ENCODE measurements around a stretch of chr2.

DNA sequence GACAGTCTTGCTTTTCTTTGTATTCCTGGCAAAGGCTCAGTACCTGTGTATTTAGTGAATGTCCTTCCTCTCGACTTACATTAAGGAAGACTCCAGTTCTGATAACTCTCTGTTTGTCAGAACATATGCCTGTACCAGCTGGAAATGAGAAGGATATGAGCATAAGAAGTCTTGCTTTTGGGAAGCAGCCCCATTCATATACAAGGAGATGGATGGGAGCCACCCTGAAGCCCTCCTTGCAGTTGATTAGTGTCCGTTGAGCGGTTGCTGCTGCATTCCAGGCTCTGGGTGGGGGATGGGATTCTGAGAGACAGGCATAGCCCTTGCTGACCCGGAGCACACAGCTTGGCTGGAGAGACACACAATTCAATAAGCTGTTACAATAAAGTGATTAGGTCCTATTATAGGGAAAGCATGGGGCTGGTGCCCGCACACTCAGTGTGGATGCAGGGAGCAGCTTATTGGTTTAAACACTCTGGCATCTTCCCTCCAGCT is 59.9 kb downstream of the SH3BP4 start:
- RRBS: no CpG with 5 or more reads among the region's 5 CpGs

DNA sequence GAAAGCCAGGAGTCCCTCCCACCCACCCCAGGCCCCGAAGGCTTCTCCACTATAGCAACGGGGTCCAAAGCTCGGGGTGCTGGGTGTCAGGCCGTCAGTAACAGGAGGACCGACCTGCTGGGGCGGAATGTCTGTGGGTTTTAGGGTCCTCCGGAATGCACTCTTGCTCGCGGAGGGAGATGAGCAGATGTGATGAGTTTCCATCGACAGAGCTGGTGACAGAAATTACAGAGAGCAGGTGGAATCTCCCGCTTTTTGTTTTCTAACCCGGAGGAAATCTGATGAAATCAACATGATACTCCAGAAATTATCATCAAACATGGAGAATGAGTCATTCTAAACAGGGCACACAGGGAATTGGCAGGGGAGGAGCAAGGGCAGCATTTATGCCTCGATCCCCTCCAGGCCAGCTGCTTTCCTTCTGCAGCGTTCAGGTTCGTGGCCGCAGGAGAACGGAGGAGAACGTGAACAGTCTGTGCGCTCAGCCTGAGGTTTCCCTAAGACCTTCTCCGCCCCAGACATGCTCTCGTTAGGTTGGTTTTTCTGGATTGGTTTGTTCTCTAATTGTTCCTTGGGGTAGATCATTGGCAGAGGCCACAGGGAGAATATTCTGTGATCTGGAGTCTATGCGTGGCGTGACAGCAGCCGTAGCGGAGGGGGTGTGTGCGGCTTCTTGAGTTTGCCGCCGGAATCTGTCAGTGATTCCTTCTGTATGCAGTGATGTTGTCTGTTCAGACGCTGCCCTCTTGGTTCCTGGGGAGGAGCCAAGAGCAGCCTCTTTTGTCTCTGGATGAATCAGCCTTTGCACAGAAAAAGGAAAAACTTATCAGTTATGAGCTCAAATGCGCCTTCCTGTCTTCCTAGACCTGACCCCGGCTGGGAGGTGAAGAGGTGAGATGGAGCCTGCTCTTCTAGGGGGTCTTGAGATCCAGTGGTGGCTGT is 75.8 kb downstream of the SH3BP4 start:
- RRBS: no CpG with 5 or more reads among the region's 31 CpGs

DNA sequence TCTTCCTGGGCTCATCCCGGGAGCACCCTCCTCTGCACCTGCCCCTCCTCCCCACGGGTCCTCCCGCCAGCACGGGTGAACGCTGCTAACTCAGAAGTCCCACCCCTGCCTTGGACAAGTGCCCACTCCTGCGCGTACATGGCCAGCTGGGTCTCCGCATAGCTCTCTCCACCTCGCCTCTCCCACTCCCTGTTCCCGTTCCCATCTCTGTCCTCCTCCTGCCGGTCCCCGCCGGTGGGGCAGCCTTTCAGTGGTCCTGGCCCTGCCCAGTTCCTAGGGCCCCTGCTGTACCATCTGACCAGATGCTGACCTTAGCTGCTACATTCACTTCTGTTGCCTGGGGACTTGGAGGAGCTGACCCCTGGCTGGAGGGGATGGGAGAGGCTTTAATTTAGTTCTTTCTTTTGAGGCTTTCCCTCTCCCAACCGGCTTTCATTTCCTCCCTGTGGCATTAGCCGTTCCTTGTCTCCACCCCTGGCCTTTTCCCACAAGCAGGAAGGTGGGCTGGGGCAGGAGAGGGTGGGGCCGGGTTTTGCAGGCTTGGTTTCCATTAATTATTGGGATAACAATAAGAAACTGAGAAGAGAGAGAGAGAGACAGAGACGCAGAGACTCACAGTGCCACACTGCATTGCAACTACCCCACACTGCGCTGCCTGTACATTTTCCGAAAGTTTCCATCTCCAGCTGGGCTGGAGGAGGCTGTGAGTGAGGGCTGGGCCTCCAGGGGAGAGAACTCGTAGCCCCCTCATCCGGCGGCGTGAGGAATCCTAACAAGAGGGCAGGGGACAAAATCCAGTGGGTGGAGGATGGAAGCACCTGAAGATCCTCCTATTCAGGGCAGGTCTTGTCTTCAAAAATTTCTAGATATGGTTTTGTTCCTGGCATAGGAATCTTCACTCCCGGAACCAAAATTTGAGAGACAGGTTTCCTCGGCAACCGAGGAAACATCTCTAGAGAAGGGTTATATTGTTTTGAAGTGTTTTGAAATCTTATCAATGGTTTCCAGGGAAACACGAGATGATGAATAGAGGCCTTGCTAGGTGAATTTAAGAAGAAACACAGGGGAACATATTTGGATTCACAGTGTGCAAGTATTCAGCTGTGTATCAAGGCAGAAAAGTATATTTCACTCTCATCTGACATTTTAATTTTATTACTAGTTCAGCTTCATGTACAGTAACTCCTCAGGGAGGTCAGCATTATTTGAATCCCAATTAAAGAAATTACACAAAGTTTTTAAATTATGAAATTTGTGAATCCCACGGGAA is 136.5 kb downstream of the SH3BP4 start:
- RRBS: no CpG with 5 or more reads among the region's 28 CpGs

- RRBS: no CpG with 5 or more reads among the region's 15 CpGs
Measured at GRCh38 chr2:235592665-235593362, 99.0 kb downstream of the AGAP1 start.

DNA sequence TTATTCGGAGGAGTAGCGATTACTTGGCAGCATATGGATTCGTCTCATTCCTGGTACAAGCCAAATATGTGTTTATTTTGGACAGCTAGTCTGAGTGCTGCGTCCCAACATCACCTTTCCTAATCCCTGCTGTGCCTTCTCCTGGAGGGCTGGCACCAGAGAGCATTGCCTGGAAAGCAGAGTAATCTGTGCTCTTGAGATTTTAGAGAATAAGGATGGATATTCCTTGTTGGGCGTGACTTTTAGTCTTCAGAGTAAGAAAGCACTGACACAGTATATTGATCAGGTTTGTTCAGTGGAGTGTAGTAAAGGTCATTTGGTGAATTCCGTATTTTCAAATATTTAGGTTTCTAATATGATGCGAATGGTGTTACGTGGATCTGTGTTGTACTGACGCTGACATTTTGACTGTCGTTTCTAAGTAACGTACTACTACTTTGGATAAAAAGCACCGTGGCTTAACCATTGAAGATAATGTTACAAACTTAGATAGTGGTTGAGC is 185.8 kb downstream of the AGAP1 start:
- RRBS: no CpG with 5 or more reads among the region's 12 CpGs

- RRBS: no CpG with 5 or more reads among the region's 2 CpGs
Measured at GRCh38 chr2:235787517-235788017, 293.7 kb downstream of the AGAP1 start.

- RRBS: no CpG with 5 or more reads among the region's 12 CpGs
Measured at GRCh38 chr2:236078404-236079022, 89.7 kb downstream of the GBX2 start.

GRCh38 chr2:236236554-236236885 is 27.7 kb downstream of the ASB18 start:
- RRBS: no CpG with 5 or more reads among the region's 12 CpGs

- RRBS: no CpG with 5 or more reads among the region's 38 CpGs
Measured at GRCh38 chr2:236388999-236389875, 118.0 kb downstream of the IQCA1 start.

- RRBS: no CpG with 5 or more reads among the region's 6 CpGs
Measured at GRCh38 chr2:236536770-236537401, 29.6 kb upstream of the IQCA1 start.

DNA sequence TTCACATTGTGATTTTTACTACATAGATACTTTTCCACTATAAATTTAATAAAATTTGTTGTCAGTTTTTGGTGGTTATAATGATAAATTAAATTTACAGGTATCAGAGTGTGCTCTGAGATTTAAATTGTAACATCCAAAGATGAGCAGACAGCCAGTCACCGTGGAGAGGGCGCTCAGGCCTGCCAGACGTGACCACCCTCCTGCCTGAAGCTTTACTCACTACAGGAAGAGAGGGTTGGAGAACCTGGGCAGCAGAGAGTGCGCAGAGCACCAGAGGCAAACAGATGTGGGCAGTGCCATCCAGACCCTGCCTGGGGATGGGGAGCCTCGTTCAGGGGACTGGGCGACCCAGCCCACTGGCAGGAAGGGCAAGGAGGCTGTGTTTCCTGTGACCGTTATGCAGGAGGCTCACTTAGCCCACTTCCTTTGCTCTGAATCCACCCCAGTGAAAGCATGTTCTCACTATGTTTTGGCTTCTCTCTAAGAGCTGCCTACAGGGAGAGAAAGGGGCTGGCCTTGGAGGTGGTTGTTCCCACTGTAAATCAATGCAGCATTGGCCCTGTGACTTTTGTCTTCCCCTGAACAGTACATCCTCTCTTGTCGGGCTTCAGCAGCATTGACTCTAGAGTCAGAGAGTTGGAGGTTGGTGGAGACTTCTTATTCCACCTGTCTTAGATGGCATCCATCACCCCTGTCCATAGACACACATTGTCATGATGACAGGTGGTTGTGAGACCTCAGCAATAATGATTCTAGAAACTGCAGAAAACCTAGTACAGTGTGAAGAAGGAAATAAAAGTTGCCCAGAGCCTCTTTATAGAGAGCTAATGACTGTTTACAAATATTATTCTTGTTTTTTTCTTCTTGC is 23.0 kb upstream of the ACKR3 start:
- RRBS: no CpG with 5 or more reads among the region's 8 CpGs

- RRBS: 86% methylated on average over 2 of the region's 18 CpGs
Measured at GRCh38 chr2:236576630-236577436, 7.2 kb downstream of the ACKR3 start.

- RRBS: no CpG with 5 or more reads among the region's 5 CpGs
Measured at GRCh38 chr2:236753501-236754125, 184.0 kb downstream of the ACKR3 start.

DNA sequence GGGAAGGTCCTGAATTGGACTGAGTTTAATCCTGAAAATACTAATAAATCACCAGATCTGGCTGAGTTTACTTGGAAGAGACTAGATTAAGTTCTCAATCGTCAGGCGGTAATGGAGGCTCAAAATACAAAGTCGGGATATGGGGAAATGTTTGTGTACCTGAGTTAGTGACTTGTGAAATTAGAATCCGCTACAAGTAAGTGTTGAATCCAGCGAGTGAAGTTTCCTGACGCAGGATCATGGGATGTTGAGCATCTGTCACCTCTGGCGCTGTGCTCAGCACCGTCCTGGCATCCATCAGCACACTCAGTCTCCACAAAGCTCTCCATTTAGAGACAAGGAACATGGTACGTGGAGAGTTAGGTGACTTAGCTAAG is 251.1 kb downstream of the ACKR3 start:
- RRBS: no CpG with 5 or more reads among the region's 9 CpGs

DNA sequence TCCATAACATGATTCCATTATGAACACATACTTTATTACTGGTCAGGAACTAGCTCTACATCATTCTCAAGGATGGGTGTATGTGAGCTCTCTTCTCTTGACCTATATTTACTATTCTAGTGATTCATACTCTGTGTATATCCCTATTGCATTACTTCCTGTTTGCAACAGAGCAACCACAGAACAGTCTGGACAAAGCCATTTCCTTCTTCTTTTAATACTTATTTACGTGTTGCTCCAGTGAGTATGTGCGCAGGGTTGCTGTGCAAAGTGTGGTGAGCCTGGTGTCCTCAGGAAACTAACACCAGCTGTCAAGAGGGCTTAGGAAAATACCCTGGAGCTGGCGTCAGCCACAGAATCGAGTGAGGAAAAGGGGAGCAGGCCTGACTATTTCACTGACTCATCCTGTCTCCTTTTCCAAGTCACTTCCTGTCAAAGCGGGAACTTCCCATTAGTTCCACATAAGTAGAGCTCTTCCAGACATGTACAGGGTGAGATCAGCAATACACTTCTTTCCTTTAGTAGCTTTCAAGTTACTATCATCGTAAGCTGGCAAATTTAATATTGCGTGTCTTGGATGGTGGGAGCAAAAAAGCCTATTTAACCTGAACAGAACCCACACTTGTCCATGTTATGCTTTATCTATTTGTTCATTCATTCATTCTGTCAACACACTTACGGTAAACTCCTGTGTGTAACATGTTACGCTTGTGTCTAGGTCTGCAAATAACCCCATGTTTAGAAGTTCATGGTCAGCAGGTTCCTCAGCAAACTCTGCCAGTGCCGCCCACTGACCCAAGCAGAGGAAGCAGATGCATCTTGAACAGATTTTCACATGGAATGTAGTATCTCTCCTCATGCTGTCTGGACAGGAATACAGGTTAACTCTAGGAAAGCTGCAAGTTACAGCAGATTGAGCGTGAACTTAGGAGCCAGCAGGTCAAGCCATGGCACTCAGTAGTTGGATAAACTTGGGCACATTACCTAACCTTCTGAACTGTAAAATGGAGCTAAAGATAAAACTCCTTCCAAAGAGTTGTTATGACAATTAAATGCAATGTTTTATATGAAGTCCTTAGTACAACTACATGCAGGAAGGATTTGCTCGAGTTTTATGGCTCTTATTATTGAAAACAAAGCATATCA is 213.9 kb upstream of the COPS8 start:
- RRBS: no CpG with 5 or more reads among the region's 12 CpGs

DNA sequence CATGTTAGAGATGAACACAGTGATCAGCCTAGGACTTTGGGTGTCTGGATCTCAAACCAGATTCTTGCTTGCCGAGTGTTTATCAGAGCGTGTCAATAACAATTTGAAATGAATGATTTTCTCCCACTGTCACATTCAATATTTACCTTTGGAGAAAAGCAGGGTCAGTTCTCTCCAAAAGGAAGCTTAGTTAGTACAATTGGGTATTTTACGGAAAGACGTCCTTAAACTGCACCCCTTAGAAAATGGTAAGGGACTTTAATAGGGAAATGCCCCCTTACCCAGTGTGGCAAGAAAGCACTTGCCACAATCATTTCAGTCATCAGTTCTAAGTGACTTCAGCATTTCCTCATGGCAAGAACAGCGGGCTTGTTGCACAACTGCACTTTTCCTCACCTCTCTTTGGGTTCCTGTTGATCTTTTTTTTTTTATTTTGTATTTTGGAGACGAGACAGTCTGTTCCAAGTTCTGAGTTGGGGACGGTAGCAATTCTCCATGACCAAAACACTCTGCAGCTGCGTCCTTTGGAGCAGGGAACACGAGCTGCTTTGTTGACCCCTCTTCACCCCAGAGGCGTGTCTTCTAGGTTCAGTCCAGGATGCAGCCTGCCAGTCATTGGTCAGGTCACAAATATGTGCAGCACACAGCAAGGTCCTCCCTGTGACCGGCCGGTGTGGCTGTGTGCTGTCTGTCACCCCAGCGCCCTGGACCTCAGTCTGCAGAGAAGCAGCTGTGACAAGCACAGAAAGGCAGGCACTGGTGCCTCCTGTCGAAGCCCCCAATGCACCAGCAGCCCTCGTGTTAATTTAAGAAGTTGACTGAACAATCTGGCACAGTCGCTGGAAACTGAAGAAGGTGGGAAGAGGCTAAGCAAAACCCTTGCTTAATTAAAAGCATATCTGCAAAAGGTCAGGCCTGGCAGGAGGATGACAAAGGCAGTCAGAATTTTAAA is 97.0 kb upstream of the COPS8 start:
- RRBS: no CpG with 5 or more reads among the region's 16 CpGs

DNA sequence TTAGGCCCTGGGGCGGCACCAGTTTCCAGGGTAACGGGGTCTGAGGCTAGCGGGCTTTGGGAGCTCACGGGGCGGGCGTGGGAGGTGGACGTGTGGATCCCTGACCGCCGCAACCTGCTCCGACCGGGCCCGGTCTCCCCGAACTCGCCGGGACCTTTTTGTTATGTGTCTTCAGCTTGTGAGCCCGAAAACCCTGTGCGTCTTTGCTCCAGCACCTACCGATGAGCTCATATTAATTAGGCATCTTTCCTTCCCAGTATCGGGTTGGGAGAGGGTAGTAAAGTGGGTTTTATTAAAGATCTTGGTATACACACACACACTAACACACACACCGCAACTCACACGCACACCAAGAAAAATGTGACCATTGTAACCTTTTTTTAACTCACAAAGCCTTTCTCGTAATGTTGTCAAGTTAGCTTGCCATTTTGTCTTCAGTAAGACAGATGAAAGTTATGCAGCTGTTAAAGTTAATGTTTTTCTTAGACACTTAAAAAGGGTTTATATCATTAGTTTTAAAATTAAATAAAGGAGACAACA is 465 bp downstream of the COPS8 start:
- RRBS: no CpG with 5 or more reads among the region's 22 CpGs

- RRBS: no CpG with 5 or more reads among the region's 14 CpGs
Measured at GRCh38 chr2:237290325-237290838, 123.6 kb downstream of the COL6A3 start.

DNA sequence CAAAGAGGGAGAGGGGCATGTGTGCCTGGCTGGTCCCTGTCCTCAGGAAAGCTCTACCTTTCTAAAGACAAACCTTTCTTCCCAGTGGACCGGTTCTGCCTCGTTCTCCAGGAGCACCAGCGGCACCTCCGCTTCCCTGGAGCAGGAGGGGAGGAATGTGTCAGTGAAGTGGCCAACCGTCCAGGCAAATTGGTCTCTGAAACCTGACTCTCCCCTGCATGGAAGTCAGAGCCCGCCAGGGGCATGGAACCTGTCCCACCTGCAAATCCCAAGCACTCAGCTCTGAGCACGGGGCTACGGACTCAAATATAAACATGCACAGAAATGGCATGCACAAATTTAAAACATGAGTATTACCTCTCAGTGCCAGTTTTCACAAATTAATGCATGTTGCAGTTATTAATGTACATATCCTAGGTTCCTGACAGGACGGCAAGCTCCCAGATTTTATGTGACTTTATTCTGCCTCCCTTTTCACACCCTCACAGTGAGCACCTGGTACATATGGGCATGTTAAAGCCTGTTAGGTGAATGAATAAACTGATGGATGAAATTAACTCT is 62.8 kb downstream of the COL6A3 start:
- RRBS: no CpG with 5 or more reads among the region's 9 CpGs

DNA sequence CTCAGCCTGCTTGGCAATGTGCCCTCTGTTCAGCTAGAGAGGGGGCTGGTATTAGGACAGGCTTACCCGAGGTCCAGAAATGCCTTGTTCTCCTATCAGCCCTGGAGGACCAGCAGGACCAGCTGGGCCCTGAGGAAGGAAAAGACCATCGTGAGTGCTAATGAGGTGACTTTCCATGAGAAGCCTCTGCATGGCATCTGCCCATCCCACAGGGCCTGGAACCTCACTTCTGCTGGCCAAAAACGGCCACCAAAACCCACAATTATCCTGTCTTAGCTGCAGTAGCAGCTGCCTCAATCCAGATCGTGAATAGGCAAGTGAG is 61.5 kb downstream of the COL6A3 start:
- RRBS: no CpG with 5 or more reads among the region's 4 CpGs